Right ventricle myocardium (tissue), 1 donor: ENCODE data around the gene SMC5.

- PRO-cap, 2 experiments = peak in 2 of 2 experiments; most common plus-strand start chr9:69121690 (in 2); most common minus-strand start chr9:69121723 (in 2)
Measured at GRCh38 chr9:69121621-69122115, 52.4 kb upstream of the TJP2 start.

- PRO-cap, 2 experiments = no peak in any of the 2 experiments
Measured at GRCh38 chr9:69323655-69324346, 1.2 kb upstream of the ENTREP1 start.

GRCh38 chr9:70044707-70045380 lies 1.2 kb downstream of the MAMDC2 start:
- PRO-cap, 2 experiments = no peak in any of the 2 experiments

GRCh38 chr9:70213745-70214678 lies 44.8 kb upstream of the SMC5 start:
- PRO-cap, 2 experiments = no peak in any of the 2 experiments

DNA sequence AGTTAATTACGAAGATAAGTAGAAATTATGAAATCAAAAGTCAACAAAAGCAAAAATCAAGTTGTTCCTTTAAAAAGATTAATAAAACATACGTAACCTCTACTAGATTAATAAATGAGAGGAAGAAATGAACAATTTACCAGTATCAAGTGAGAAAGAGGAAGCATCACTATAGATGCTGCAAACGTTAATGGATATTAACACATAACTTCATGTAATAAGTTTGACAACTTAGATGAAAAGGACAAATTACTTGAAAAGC lies 3.6 kb upstream of the SMC5 start:
- PRO-cap, 2 experiments = no peak in any of the 2 experiments

DNA sequence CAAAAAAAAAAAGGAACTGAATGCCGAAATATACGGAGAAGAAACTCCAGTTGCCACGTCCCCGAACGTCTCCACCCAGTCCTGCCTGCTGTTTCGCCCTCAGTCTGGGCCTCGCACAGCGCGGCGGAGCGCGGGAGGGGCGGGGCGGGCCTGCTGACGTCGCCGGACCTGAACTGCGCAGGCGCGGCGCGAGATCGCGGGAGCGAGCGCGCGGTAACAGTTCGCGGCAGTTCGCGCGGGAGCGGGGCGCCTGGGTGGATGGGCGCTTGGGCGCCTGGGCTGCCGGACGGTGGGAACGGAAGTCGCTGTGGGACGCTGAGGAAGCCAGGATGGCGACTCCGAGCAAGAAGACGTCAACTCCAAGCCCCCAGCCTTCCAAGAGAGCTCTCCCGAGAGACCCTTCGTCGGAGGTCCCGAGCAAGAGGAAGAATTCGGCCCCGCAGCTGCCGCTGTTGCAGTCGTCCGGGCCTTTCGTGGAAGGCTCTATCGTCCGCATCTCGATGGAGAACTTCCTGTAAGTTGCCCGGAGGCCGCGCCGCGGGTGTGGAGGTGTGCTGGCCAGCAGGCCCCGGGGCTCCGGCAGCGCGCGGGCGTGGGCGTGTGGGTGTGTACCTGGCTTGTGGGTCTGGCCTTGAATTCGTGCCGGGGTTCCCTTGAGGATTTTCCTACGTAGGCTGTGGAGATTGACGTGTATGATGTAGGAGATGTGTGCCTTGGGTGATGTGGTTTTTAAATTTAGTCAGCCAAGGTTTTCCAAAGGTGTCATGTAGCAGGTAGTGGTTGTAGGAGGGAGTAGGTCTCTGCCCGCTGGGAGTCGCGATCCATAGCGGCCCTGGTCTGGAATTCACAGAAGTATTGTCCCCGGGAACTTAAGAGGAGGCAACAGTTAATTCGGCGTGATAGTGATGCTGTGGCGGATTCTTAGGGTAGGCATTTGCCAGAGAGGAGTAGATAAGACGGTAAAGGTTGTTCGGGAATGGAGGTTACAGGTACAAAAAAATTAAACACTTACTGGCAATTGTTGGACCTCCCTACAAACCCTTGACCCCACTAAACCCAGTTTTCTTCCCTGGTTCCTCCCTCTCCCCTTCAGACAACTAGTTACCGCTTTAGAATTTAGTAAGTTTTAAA lies at the start of gene SMC5:
TSS of gene SMC5 (plus strand) at position 229 of the 1,131 bp plus-strand sequence.
- PRO-cap, 2 experiments = peak in 2 of 2 experiments; most common plus-strand start position 229 of the sequence (in 2); most common minus-strand start position 106 of the sequence (in 2)

DNA sequence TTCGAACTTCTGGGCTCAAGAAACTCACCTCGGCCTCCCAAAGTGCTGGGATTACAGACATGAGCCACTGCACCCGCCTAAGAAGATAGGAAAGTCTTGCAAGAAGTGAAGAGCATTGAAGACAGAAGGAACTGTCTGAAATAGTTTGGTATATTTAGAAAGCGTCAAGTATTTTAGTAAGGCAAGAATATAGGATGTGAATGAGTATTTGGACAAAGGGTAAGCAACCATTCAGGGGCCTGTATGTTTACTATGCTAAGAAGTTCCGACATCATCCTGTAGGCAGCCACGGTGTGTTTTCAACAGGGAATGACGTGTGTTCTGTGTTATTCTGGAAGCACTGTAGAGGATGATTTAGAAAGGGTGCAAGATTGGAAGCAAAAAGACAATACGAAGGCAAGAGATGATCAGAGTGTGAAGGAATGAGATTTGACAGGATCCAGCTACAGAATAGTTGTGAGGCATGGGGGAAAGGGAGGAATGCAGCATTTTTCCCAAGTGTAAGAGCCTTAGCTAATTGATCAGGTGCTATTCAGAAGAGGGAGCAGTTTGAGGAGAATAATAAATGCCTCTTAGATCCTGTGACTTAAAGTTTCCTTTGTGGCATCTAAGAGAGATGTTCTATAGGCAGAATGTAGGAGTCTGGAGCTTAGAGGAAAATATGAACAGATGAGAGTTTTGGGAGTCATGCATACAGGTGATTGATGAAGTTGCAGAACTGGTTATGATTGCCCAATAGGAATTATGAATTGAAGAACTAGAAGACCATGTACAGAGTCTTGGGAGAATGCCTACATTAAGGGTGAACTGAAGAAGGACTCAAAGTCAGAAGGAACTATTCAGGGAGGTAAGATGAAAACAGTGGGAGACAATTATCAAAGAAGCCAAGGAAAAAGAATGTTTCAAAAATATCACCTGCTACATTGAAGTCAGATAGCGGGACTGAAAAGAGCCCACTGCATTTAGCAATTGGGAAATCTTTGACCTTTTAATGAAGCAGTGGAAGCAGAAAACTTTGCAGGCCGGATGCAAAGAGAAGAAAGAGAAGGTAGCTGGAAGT lies 2.5 kb downstream of the SMC5 start:
- PRO-cap, 2 experiments = no peak in any of the 2 experiments

DNA sequence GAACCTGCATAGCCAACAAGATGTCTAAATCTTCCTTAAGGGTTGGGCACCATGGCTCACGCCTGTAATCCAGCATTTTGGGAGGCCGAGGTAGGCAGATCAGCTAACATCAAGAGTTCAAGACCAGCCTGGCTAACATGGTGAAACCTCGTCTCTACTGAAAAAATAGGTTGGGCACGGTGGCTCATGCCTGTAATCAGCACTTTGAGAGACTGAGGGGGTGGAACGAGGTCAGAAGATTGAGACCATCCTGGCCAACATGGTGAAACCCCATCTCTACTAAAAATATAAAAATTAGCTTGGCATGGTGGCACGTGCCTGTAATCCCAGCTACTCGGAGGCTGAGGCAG lies 43.2 kb downstream of the SMC5 start:
- PRO-cap, 2 experiments = no peak in any of the 2 experiments

DNA sequence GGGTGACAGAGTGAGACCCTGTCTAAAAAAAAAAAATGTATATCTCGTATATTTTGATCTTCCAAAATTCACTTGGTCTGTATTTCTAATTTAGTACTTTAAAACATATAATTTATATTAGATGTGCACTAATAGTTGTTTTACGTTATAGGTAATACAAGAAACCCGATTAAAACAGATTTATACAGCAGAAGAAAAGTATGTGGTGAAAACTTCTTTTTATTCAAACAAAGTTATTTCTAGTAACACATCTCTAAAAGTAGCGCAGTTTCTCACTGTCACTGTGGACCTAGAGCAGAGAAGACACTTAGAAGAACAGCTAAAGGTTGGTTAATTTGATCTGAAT lies 59.6 kb downstream of the SMC5 start:
- PRO-cap, 2 experiments = no peak in any of the 2 experiments

DNA sequence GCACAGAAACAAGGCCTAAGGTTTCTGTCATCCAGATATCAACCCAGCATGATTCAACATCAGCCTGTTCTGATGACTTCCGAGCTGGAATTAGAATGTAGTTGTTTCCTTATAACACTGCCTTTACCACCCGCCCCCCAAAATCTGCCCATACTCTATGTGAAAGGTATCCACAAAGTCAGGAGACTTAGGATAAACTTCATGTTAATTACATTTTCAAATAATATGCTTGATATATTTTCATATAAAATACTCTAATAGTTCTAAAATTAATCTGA lies 5.1 kb downstream of the KLF9 start:
- PRO-cap, 2 experiments = no peak in any of the 2 experiments

DNA sequence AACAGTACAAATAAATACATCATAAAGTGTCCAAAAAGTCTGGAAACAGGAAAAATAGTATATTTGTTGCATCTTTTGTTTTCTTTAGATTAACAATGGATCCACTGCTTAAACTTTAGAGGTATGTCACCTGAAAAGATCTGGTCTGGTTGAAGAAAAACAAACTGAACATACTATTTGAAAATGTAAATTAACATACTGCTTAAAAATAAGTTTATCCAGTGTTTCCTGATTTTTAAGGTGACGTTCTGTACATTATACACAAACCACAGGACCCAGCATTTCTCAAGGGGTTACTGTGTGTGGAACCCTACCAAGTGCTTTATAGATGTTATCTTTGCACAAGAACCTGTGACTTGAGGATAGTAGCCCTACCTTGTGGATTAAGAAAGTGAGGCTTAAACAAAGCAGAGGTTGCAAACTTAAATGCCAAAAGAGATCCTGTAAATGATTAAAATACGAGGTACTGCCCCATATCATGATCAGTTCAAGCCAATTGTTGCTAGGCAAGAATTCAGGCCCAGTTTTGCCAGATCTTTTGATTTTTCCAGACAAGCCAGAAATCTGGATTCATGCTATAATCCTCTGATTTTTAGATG lies 4.7 kb downstream of the KLF9 start:
- PRO-cap, 2 experiments = no peak in any of the 2 experiments

DNA sequence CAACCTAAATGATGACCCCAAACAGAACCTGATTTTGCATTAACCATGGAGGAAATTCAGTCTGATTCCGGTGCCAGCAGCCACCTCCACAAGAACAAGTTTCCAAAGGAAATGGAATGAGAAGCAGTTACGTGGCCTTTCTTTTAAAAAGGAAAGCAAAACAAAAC lies 3.1 kb downstream of the KLF9 start:
- PRO-cap, 2 experiments = no peak in any of the 2 experiments

- PRO-cap, 2 experiments = peak in 2 of 2 experiments; most common plus-strand start chr9:70413055 (in 2); most common minus-strand start chr9:70412936 (in 2)
Measured at GRCh38 chr9:70412712-70413342, 1.6 kb downstream of the KLF9 start.

DNA sequence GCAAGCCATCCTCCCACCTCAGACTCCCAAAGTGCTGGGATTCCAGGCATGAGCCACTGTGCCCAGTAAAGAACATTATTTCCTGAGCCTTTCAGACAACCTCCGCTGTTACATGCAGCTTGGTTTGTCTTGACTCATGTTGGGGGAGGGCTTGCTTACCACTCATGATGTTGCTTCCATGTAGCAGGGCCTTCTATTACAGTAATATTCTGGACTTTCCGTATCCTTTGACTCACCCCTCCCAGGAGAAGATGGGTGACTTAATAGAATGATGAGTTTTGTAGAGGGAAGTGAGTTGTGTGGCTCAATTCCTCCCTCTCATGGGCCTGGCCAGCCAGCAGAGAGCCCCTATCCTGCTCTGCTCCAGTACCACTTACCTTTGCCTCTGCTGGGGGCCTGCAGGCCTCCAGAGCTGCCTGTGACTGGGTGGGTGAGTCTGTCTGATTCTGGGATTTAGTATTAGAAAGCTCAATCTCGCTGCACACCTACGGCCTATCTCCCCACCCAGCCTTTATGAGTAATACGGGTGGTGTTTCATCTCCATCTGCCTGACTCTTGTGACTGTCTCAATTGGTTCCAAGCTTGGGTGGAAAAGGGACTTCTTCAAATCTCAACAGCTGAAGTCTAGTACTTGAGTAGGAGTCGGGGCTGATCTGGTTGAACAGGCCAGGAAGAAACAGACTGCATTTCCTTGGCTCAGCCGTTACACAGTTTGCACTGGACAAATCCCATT lies 52.6 kb upstream of the KLF9 start:
- PRO-cap, 2 experiments = no peak in any of the 2 experiments

- PRO-cap, 2 experiments = no peak in any of the 2 experiments
Measured at GRCh38 chr9:70504810-70505274, 90.4 kb upstream of the KLF9 start.

DNA sequence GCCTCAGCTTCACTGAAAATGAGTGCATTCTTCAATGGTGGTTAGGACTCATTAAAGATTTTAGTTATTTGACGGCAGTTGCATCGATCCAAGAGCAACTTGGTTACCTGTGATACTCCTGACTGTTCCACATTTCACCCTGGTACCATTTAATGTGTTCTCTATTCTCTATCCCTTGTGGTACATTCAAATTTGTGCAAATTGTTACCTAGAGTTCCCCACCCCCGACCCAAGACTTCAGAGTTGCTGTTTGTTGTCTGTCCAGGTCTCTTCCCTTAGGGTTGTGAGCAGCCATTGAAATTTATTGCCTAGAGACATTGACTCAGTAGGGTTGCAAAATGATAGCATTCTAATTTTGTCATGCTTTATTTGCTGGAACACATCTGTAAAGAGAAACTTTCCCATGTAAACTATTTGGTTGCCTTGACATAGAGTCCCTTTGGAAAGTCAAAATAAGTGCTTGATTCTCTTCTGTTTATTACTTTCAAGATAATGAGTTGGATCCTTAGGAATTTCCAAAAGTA lies 91.6 kb upstream of the KLF9 start:
- PRO-cap, 2 experiments = no peak in any of the 2 experiments

DNA sequence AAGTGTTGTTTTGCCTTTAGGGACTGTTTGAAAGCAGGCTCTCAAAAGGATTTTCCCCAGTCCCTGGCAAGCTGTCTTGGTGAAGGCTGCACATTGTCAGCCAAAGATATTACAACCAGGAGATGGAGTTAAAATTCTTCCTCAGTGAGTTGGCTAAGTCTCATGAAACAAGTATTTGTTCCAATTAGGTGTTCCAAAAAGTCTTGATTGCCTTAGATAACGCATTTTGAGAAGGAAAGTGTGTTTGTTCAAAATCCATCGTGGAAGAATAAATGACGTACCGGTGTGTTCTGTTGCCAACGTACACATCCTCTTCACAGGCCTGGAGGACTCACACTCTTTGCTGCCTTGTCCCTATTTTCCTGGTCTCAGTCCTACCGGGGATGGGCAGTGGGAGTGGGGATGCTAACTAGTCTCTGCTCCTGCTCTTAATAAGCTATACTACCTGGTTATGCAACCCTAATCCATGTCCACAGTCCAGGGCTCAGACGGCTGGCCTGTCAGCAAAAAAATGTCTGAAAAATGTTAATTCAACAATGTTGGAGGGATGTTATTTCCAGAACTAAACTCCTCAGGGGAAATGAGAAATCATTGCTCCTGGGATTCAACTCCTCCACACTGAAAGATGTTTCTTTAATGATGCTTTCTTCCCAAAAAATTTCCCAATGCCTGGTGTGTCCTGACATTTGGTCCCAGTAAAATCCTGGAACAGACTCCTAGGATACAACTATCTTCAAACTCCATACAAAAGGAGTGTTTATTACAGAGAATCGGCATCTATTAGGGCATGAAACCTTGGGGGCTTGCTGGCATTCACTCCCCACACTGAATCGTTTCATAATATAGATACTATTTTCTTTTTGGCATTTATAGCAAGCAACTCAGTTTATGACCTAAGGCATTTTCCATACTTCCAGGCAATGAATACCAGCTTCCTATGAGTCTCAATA lies 175.4 kb upstream of the KLF9 start:
- PRO-cap, 2 experiments = peak in 2 of 2 experiments; most common minus-strand start position 433 of the sequence (in 2)

DNA sequence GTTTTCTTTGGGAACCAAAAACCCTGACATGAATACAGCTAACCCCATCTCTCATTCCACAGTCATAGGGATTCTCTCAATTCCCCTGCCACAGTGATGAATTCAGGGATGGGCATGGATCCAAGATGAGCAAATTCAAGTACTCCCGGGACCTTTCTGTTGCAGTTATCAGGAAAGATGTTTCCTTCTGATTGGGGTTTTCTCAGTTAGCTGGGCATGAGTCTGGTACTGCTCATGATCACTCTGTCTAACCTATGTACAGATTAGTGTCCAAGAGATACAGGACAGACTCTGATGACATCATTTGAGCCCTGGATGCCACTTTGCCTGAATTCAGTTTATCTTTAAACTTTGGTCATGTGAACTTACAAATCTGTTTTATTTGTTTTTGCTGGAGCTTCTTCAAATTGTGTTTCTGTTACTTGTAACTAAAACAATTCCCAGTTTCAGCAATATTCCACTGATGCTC lies 257.7 kb upstream of the KLF9 start:
- PRO-cap, 2 experiments = no peak in any of the 2 experiments

GRCh38 chr9:70905591-70906113 lies 215.8 kb downstream of the TRPM3 start:
- PRO-cap, 2 experiments = no peak in any of the 2 experiments

- PRO-cap, 2 experiments = no peak in any of the 2 experiments
Measured at GRCh38 chr9:71683245-71683897, 84.9 kb downstream of the CEMIP2 start.